Measurements from ENCODE around the genes CRYBG3, OR5H15 and ADGRG7.

DNA sequence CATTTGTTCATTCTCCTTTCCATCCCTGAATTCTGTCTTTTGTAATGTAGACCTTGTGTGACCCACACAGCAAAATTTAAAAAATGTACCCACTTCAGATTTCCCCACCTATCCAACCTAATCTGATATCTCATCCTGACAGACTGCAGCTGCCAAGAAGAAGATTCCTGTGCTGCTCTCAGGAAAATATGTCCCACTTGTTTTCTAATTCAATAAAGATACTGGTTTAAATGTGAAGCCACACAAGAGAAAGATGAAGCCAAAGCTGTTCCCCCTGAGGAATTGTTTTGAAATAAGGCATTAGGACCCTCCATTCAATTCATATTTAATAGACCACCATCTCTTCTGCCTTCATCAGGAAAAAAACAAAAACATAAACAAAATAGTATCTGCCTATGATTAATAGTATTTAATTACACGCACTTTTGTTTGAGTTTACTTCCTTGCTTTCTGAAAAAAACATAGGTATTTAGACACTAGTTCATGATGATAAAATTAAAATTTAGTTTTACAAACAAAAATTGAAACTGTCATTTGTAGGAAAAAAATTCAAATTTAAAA lies 100.2 kb downstream of the PROS1 start:
- PRO-cap: no peak

GRCh38 chr3:93884538-93885038 lies 89.1 kb downstream of the PROS1 start:
- PRO-cap: no peak

DNA sequence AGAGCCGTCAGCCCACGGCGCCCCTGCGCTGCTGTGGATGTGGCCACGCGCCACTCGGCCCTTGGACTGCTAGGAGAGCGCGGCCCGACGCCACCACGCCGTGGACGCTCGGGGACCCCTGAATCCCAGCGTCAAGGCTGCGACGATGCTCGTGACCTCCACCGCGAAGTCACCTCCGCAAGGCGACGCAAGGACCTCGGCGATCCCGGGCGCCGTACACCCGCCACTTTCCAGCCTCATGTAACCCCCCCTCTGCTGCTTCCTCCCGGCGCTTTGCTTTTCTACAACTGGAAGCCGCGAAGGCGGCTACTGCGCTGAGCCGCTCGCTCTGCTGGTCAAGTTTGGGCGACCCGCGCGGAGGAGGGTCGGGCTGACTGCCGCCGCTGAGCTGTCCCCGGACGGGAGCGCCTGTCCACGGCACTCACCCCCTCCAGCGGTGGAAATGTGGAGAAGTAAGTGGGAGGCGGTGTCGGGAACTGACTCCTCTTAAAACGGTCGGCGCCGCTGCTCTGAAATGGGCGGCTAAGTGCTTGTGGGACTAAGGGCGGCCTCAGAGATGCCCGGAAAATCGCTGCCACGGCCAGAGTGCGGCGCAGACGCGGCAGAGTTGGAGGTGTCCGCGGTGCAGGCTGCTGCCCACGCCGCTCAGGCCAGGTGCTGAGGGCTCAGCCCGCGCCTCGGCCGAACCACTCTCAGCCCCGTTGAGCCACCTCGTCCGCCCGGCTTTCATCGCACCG lies 616 bp upstream of the EPHA6 start:
- PRO-cap: bidirectional peak, plus-strand start at position 489 of the sequence, minus-strand start at position 403 of the sequence

DNA sequence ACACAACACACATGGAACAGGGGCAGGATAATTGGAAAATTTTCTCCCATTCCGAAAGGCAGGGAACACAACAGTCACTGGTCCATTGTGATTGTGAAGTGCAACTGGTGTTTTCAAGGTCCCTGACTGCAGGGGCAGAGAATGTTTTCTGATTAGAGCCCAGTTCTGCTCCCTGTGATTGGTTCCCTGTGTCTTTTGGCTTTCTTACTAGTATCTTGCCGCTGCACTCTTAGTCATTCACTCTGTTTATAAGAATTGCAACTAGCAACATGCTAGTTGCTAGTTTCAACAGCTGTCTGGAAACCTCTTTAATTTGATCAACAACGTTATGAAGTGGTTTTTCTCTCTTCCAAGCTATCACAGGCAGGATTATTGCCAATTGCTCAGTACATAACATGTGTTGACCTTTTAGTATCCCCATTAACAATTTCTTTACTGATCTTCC lies 177.5 kb downstream of the EPHA6 start:
- PRO-cap: no peak

DNA sequence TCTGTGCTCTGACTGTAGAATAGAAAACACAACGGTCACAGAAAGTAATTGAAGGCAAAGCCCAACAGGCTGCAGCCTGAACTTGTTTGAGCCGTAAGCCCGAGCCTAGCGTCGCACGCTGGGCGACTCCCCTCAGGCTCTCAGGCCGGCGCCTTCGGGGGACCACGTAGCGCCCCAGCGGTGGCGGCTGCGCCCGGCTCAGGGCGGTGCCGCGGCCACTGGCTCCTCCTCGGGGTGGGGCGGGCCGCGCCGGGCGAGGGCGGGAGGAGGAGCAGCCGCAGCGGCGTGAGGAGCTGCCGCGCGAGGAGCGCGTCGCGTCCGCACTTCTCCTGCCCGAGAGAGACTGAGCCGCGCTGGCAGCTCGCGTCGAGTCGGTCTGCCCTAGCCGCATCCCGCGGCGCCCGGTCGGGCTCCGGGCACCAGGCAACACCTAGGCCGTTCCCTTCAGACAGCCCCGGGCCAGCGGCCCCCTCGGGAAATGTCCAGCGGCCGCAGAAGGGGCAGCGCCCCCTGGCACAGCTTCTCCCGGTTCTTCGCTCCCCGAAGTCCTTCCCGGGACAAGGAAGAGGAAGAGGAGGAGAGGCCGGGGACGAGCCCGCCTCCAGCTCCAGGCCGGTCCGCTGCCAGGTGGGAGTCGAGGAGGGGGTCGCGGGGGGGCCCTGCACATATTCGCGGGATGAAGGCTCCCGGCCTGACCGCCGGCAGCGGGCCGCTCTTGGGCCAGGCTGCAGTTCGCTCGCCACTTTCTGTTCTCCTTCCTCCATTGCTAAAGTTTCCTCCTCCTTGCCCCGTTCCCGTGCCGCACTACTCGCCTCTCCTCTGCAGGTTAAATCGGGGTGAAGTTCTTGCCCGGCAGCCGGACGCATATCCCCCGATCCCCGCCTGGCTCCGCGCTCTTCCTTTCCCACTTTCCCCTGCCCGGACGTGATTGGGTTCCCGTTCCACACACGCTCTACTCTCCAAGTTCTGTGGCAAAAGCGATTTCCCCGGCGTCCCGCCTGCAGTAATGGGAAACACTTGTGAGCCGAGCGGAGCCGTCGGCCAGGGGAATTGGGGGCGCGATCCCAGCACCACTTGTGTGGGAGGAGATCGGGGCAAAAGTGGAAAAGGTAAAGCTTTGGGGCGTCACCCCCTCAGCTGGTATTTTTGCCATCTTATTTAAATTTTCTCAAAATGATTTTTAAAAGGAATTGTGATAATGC lies at the start of gene CRYBG3:
Gene CRYBG3 (plus strand): TSS at position 283 of the 1,202 bp plus-strand sequence.
- PRO-cap: bidirectional peak, plus-strand start at position 323 of the sequence, minus-strand start at position 142 of the sequence; bidirectional peak, plus-strand start at position 560 of the sequence, minus-strand start at position 550 of the sequence; bidirectional peak, plus-strand start at position 974 of the sequence, minus-strand start at position 916 of the sequence

DNA sequence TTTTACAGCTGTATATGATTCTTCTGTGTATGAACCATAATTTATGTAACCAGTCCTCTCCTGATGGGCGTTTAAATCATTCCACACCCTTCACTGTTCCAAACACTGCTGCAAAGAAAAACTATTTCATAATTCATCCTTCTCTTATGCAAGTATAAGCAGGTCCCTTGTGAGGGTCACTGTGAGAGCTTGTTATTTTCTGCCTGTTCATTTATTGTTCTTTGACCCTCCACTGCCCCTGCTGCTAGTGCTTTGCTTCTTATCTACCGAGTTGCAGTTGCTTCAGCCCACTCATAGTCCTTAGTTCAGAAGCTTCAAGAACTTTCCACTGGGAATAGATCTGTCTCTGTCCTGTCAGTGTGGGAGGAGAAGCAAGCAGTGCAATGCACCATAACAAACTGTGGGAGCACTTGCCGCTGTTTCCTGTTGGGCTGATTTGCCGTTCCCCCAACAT lies 39.9 kb downstream of the RIOX2 start:
- PRO-cap: no peak

GRCh38 chr3:98166507-98166992 lies at the start of gene OR5H15:
TSS of gene OR5H15 (plus strand) at chr3:98166696.
- PRO-cap: no peak

DNA sequence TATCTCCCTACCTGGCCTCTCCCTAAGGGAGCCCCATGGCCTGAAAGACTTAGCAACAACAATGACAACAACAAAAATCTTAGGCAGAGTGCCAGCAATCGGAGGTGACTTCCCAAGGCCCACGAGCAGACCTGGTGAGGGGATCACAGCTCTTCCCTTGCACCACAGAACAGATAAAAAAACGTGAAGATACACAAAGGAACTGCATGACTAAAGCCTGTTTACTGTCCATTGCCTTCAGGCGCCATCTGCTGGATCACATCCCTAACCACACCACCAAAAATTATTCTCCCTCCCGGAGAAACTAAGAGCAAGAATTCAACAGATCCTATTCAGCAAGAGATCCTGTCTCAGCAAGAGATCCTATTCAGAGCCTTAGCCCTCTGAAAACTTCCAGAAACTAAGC lies 24.2 kb upstream of the OR5K4 start:
- PRO-cap: no peak

DNA sequence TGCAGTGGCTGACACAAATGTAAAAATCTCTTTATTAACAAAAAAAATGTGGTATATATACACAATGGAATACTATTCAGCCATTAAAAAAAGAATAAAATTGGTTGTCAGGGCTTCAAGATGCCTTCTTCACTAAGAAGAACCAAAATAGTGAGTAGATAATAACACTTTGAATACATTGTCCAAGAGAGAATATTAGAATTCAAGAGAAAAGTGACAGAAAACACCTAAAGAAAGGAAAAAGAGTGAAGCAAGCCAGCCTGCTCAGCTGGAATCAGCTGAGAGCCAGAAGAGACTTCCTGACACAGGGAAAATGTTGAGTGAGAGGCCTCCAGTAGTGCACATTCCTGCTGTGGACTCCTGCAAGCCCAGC lies 35.1 kb upstream of the OR5K1 start:
- PRO-cap: no peak

DNA sequence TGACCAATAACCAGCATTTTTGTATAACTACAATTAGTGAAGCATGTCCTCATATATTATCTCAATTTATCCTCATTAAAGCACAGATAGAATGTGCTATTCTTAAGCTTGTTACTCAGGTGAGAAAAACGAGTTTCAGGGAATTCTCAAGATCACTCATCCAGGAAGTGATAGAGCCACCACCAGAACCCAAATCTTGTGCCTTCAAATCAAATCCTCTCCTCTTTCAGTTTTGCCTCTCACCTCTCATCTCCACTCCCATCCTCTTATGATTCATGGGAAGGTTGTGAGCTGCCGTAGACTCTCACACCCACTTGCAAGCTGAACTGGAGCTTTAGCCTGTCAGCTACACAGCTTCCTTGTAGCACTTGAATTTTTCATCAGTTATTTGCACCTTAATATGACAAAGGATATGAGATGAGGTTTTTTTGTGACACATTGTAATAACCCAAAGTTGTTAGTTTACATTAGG lies 25.5 kb downstream of the GPR15 start:
- PRO-cap: unidirectional peak, minus-strand start at position 198 of the sequence

DNA sequence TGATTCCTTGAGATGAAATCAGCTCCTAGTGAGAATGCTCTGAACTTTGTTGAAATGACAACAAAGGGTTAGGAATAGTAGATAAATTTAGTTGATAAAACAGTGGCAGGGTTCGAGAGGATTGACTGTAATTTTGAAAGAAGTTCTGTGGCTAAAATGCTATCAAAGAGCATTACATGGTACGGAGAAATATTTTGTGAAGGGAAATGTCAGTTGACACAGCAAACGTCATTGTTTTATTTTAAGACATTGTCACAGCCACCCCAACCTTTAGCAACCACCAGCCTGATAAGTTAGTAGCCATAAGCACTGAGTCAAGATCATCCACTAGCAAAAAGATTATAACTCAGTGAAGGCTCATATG lies 8.7 kb upstream of the ST3GAL6 start:
- PRO-cap: no peak

GRCh38 chr3:98766970-98767264 lies 3.8 kb downstream of the ST3GAL6 start:
- PRO-cap: no peak

GRCh38 chr3:99503115-99503617 lies 135.2 kb upstream of the COL8A1 start:
- PRO-cap: no peak

DNA sequence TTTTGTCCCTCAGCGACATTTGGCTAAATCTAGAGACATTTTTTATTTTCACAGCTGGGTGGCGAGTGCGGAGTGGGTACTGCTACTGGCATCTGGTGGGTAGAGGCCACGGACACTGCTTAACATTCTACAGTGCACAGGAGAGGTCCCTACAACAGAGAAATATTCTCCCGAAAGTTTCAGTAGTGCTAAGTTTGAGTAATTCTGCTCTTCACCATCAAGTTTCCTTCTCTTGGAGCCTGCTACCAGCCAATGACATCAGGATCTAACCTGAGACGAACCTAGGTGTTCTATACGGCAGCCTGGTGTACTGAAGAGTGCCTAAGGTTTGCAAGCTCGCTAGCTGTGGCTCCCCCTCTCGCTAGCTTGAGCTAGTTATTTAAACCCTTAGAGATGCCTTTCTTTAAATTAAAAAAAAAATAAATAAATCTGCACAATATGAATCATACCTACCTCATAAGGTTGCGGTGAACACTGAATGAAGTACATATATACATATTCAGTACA lies 1.5 kb upstream of the COL8A1 start:
- PRO-cap: no peak

- PRO-cap: no peak
Measured at GRCh38 chr3:99862869-99863736, 45.4 kb downstream of the CMSS1 start.

- PRO-cap: no peak
Measured at GRCh38 chr3:99909970-99910416, 92.3 kb downstream of the CMSS1 start.

DNA sequence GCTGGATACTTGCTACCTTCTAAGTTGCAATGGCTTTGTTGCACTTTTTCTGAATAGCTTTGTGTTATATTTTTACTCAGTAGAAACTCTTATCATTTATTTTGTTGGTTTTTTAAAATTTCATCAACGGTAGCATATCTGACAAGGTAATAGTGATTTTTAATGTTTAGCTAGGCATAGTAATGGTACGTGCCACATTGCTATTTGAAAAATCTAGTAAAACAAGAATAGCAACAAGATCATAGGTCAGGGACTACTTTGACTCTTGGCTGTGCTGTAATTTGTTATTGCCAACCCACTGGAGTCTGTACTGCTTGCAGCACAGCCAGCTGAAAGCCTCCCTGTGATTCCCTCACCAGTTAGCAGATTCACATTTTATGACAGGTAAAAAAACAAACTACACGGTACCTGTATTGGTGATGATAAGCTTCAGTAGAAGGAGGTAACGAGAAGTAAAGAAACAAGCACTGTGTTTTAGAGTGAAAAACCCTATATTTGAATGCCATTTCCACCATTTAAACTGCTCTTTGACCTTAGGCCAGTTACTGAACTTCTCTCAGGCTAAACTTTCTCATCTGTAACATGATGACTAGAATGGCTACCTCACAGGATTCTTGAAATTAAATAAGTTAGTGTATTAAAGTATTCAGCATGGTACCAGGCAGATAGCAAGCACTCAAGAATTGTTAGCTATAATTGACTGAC lies 16.3 kb downstream of the FILIP1L start:
- PRO-cap: no peak

GRCh38 chr3:100330085-100330586 lies 4.4 kb upstream of the NIT2 start:
- PRO-cap: no peak

DNA sequence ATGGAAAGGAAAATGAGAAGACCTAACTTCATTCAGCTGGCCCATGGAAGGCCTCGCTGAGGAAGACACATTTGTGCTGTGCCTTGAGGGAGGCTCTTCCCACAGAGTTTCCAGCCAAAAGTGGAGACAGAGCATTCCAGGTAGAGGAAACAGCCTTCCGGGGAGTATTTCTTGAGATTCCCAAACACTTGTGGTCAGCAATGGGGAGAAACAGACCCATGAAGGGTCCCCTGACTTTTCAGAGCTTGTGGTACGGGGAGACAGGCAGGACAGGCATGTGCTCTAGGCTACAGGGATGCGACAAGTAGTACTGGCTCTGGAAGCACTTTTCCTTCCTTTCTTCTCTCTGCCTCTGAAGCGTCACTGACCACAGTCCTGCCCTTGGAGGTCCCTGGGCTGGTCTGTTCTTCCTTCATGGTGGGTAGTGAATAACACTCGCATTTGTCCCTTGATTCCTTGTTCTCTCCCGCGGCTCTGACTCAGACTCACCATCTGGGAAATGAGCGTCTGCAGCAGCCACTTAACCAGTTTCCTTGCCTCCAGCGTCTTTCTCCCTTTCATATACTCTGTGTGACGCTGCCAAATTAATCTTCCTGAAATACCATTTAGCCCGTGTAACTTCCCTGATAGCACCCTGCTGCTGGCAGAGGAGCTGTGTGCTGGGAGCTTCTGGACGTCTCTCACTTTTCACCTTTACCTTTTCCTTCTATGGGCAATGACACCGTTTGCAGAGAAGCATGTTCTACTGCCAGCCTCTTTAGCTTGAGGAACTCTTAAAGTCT lies 33.3 kb downstream of the TMEM45A start:
- PRO-cap: no peak

DNA sequence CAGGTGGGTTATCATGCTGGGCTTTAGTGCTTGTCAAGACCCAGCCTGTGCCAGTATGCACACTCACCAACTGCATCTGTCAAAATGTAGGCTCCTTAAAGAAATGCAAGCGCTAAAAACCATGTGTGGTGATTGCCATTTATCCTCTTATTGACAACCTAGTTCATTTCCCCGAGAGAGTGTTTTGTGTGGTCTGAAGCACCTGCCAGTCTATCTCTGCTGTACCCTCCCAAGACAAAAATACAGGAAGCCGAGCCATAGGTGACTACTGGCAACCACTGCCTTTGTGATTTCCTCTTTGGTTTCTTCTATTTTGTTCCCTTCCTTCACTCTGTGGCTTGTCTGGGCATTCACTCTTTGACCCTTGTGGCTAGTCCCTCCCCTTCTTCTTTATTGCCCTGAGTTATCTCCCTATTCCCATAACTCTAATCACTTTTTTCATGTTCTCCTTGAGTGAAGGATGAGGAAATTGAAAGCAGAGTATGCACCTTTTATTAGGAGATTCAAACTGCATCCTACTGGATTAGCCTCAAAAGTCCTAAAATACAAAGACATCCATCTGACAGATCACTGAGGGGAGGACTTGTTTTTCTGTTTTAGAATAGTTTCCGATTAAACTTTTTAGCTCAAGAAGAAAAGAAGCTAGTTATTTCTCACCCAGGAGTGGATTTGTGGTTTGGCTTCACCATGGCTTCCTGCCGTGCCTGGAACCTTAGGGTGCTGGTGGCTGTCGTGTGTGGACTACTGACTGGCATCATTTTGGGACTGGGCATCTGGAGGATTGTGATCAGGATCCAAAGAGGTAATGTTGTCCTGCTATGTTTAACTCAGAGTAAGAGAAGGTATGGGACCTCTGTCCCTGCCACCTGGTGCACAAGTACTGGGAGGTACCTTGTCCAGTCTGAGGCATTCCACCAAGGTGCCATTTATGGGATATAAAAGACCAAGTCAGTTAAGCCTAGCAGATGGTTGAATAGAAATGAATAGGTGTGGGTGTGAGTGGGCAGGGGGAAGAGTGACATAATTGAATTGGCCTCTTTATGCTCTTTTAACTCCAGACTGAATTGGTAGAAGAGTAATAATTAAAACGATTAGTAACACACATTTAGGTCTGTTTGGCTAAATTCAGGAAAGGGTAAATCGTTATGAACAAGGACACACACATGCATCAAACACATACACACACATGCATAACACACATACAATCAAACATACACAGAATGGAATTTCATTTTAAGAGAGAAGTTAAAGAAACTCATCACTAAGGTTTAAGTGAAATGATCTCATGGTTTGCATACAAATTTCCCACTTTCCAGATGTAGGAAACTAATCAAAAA lies at the start of gene ADGRG7:
Gene ADGRG7 (plus strand): TSS at position 432 of the 1,337 bp plus-strand sequence.
- PRO-cap: no peak

All from rectum (tissue), 1 donor.